Hair follicular keratinocyte (primary cell): ENCODE measurements around a stretch of chr4.

- RAMPAGE, long total RNA = no peak
Observed at GRCh38 chr4:124030359-124030582, 633.7 kb downstream of the SPRY1 start.

- RAMPAGE, long total RNA = no peak
Observed at GRCh38 chr4:124670340-124670969, 42.1 kb downstream of the ANKRD50 start.

GRCh38 chr4:124936453-124936946, 224.0 kb upstream of the ANKRD50 start:
- RAMPAGE, long total RNA = no peak

DNA sequence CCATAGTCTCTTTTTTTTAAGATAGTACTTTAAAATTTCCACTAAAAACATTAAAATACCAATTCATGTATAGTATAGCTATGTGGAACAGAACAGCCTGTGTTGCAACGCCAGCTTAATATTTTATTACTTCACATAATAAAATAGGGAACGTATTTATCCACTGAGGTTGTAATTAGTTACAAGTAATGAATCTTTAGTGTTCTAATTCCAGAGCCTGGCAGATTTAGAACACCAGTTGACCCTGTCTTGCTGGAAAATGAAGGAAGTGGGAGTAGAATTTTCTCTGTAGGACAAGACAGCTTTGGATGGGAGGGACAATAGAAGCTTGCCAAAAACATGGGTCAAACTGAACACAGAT, 20.0 kb downstream of the FAT4 start:
- RAMPAGE, long total RNA = no peak

- RAMPAGE, long total RNA = no peak
Observed at GRCh38 chr4:125365813-125366071, 51.0 kb downstream of the FAT4 start.

- RAMPAGE, long total RNA = no peak
Observed at GRCh38 chr4:126778319-126778838, 854.4 kb upstream of the INTU start.

GRCh38 chr4:127781306-127781617, 860 bp upstream of the HSPA4L start:
- RAMPAGE, long total RNA = no peak

DNA sequence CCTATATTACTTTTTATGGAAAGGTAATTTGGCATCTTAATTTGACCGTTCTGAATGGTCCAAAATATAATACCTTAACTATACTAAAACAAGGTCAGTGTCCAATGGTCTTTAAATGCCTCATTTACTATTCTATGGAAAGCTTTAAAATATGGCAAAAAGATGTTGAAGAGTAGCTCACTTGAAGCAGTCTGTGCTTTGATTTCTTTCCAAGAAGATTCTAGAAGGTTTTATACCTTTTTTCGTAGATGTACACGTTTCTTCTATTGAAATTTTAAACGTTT, 1.5 kb downstream of the HSPA4L start:
- RAMPAGE, long total RNA = no peak

- RAMPAGE, long total RNA = no peak
Observed at GRCh38 chr4:128347304-128347855, 59.8 kb upstream of the PGRMC2 start.

DNA sequence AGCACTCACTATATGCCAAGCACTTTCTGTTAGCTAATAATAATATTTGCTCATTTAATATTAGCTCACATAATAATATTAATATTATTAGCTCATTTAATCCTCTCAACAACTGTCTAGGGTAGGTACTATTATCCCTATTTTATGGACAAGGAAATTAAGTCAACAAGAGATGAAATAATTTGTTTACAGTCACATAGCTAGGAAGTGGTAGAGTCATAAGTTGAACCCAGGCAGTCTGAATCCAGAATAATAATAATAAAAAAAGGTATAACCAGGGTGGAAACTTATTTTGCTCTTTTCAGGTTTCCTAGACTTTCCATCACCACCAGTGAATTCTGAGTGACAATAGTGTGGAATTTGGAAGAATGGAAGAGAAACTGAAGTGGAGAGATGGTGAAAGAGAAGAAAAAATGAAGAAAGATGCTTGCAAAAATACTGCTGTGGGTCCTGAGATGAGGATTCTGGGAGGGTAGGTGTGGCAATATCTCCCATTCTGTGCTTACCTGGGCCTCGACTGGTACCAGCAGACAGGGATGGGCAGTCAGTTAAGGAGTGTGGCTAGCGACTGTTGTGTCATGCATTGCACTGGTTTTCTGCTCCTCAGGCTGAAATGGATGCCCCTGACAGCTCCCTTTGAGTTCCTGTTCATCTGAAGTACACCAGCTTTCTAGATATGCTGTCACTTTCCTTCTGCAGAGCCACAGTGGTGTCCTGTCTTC, 182.3 kb upstream of the PGRMC2 start:
- RAMPAGE, long total RNA = no peak

GRCh38 chr4:128529049-128529456, 241.4 kb upstream of the PGRMC2 start:
- RAMPAGE, long total RNA = no peak

GRCh38 chr4:128634969-128635925, 174.3 kb upstream of the JADE1 start:
- RAMPAGE, long total RNA = no peak

GRCh38 chr4:128653409-128654142, 155.9 kb upstream of the JADE1 start:
- RAMPAGE, long total RNA = no peak

GRCh38 chr4:128831460-128832269, 22.2 kb downstream of the JADE1 start:
- RAMPAGE, long total RNA = no peak

- RAMPAGE, long total RNA = no peak
Observed at GRCh38 chr4:132818042-132818578, 331.0 kb upstream of the PCDH10 start.

DNA sequence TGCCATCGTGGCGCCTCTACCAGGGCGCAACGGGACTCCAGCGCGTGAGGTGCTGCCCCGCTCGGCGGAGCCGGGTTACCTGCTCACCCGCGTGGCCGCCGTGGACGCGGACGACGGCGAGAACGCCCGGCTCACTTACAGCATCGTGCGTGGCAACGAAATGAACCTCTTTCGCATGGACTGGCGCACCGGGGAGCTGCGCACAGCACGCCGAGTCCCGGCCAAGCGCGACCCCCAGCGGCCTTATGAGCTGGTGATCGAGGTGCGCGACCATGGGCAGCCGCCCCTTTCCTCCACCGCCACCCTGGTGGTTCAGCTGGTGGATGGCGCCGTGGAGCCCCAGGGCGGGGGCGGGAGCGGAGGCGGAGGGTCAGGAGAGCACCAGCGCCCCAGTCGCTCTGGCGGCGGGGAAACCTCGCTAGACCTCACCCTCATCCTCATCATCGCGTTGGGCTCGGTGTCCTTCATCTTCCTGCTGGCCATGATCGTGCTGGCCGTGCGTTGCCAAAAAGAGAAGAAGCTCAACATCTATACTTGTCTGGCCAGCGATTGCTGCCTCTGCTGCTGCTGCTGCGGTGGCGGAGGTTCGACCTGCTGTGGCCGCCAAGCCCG, 2.9 kb downstream of the PCDH10 start:
- RAMPAGE, long total RNA = no peak

DNA sequence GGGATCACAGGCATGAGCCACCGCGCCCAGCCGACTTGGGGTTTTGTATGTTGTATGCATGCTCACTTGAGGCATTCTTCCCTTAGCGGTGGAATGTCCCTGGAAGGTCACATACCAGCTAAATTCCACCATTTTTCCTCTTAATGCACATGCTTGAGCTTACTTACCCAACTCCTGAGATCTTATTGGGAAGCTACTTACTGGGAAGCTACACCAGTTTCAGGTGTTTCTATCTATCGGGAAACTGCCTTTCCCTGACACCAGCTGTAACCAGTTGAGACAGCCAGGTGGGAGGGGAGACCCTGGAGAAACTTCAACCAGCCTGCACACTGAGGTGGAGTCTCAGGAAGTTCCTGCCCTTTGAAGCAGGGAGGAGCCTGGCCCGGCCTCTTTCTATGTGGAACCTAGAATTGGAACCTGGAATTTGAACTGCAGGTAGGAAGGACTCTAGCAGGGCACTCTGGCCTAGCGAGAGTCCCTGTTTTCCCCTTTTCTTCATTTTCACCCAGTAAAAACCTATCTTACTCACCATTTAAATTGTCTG, 425.7 kb upstream of the PABPC4L start:
- RAMPAGE, long total RNA = no peak

- RAMPAGE, long total RNA = no peak
Observed at GRCh38 chr4:135447457-135448225, 1246.1 kb upstream of the PABPC4L start.

GRCh38 chr4:137530013-137530799, 2.1 kb downstream of the PCDH18 start:
- RAMPAGE, long total RNA = no peak

DNA sequence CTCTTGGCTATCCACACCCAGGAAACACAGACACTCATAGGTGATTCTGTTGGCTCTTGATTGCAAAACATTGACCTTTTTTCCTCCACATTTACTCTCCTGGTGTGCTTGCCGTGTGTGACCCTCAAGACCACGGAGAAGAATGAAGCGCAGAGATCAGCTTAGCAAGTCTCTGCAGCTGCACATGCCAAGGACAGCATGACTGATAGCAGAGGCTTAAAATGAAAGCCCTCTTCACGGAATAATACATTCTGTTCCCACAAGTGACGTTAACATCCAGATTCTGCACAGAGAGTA, 61.0 kb downstream of the SLC7A11 start:
- RAMPAGE, long total RNA = no peak